ENCODE measurements around the genes POTEM, OR4L1, OR6S1, ANG and EDDM3B.

DNA sequence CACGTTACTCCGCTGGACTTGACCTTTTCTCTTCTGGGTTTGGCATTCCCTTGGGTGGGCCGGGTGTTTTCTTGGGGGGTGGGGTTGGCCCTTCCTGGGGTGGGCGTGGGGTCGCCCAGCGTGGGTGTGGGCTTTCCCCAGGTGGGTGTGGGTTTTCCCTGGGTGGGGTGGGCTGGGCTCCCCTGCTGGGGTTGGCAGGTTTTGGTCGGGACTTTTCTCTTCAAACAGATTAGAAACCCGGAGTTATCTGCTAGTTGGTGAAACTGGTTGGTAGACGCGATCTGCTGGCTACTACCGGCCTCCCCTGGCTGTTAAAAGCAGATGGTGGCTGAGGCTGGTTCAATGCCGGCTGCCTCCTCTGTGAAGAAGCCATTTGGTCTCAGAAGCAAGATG, at the start of gene POTEM:
Gene POTEM, plus strand, starts transcription at position 270 of the 393 bp plus-strand sequence.
- RRBS = no CpG with 5 or more reads among the region's 12 CpGs

DNA sequence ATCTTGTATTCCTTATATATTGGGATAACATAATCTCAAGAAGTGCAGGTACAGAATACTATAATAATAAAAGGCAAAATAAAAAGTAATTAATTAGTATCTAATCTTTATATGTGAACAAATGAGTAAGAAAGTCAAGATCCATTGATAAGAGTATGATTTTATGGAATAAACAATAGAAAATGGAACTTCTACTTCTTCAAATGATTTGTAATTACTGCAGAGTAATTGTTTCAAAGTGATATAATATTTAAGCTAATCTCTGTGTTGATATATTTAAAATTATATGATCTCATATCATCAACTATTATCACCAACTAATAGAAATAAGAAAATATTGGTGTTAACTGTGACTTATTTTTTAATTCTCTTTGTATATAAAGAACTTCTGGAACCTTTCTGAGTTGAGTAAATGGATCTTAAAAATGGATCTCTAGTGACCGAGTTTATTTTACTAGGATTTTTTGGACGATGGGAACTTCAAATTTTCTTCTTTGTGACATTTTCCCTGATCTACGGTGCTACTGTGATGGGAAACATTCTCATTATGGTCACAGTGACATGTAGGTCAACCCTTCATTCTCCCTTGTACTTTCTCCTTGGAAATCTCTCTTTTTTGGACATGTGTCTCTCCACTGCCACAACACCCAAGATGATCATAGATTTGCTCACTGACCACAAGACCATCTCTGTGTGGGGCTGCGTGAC, at the start of gene OR4L1:
Gene OR4L1, plus strand, starts transcription at position 413 of the 708 bp plus-strand sequence.
- RRBS = no CpG with 5 or more reads among the region's 4 CpGs

DNA sequence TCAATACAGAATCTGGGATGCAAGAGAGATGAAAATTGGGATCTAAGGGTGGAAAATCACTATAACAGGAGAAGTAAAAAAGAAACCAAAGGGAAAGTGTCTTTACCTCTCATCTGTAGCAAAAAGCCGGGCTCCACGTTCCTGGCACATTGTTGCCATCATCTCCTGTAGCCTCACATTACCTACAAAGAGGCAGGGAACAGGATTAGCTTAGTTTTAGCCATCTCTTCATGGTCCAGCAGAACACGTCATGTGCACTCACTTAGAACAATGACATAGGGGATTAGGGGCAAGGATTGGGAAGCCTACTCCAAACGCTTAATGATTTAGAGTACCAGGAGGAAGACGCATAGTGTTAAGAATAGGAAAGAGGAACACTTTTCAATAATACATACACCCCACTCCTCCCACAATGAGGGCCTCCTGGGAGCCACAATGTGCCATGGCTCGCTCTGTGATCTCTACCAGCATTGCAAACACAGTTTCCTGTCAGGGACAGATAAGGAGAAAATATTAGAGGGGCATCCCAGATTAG, 7.0 kb downstream of the OSGEP start:
- RRBS = no CpG with 5 or more reads among the region's 6 CpGs

DNA sequence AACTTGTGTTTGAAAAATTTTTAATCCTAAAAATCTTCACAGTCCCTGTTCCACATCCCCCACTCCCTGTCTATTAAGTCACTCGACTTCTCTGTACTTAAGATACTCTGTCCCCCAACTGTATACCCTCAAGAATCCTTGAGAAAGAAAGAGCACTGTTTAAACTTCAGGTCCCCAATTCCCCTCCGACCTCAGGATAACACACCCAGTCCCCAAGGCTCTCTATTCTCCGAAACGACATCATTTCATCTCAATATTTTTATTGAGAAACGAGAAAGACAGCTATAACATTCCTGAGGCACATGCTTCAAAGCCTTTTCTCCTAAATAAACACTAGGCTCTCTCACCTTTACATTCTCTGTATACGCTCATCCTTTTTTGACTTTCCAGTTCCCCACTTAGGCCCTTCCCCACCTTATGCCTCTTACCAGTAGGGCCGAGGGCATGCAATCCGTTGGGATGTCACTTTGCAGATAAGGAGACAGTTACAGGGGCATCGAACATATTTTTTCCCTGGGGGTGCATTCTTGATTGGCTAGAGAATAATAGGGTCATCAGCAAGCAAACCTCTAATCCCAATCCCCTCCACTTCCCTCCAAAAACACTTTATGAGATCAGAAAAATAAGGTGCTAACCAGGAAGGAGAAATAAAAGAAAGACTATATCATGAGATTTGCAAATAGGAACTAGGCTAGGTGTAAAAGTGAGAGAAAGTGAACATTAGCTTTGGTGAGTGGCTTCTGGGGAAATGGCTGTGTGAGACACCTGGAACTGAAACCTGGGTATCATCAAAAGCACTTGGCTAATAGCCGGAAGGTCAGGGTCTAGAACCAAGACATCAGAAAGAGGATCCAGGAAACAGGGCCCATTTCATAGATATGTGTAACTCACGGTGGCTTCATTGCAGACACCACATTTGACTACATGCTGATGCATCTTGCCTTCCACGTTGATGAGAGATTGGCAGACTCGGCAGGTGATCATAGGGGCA, 1.2 kb downstream of the PIP4P1 start:
- RRBS = no CpG with 5 or more reads among the region's 13 CpGs

DNA sequence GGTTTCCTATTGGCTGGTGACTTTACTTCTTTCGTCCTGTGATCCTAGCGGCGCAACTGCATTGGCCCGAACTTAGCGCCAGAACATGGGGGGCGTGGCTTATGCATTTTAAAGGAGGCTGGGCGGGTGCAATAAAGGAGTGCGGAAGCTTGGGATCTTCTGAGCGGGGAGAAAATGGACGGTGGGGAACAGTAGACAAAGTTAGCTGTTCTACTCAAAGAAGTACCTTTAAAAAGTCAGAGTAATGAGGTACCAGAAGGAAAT, 553 bp upstream of the PIP4P1 start:
- RRBS = no CpG with 5 or more reads among the region's 10 CpGs

DNA sequence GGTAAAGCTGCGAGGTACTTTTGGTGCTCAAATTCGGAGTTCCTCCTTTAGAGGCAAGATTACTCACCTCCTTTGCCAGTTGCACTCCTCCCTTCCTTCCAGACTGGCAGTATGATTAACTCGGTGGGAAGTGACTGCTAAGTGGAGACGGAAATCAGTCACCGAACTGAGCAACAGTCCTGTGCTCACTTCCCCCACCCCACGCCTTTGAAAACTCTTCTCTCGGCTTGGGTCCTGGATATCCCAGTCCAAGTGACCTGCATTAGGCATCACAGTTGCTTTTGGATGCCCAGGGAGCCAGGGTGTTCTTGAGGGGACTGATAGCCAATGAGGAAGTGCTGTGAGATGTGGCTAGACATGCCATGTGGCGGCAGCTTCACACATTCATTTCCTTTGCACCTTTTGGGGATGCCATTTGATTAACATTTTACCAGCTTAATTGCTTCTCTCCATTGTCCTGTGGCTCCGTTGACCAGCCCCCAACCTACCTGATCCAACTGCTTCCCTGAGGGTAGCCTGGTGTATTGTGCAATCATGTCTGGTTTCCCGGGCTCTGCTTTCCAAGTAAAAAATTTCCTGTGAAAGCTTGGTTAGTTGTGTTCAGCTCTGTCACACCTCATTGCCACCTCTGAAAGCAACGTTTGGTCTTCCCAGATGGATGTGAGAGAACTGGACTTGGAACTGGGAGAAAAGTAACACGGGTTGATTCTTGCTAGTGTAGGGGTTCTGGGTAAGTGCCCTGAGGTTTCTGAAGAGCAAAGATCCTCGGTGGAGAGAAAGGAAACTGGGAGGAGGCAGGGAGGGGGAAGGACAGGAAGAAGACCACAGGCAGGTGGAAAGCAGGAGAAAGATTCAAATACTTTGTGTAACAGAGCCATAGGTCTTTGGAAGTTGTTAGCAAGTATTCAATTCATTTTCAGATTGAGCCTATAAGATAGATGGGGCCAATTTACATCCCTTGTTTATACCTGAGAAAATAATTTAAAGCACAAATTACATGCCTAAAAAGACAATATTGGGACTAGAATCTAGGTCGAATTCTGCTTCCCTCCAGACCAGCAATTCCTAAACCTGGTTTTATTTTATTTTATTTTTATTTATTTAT, 1.1 kb downstream of the PNP start:
- RRBS = no CpG with 5 or more reads among the region's 14 CpGs

DNA sequence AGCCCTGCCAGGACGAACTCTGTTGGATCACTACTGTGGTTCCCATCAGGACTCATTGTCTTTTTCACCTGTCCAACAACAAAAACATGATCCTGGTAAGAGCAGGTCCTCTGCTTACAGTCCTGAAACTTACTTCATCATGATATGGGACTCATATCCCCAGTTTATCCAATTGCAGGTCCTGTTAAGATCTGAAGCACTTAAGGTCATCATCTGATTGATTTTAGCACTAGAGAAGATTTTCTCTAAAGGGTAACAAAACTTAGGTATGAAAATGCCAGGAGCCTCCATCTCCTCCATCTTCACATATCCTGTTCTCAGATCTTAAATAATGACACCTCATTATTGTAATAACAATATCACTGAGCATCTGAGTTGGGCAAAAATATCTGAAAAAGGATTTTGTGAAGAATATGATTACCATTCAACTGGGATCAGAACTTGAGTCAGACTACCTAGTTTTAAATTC, at the start of gene OR6S1:
Gene OR6S1, minus strand, starts transcription at position 56 of the 469 bp plus-strand sequence.
- RRBS = no CpG with 5 or more reads among the region's 1 CpG

DNA sequence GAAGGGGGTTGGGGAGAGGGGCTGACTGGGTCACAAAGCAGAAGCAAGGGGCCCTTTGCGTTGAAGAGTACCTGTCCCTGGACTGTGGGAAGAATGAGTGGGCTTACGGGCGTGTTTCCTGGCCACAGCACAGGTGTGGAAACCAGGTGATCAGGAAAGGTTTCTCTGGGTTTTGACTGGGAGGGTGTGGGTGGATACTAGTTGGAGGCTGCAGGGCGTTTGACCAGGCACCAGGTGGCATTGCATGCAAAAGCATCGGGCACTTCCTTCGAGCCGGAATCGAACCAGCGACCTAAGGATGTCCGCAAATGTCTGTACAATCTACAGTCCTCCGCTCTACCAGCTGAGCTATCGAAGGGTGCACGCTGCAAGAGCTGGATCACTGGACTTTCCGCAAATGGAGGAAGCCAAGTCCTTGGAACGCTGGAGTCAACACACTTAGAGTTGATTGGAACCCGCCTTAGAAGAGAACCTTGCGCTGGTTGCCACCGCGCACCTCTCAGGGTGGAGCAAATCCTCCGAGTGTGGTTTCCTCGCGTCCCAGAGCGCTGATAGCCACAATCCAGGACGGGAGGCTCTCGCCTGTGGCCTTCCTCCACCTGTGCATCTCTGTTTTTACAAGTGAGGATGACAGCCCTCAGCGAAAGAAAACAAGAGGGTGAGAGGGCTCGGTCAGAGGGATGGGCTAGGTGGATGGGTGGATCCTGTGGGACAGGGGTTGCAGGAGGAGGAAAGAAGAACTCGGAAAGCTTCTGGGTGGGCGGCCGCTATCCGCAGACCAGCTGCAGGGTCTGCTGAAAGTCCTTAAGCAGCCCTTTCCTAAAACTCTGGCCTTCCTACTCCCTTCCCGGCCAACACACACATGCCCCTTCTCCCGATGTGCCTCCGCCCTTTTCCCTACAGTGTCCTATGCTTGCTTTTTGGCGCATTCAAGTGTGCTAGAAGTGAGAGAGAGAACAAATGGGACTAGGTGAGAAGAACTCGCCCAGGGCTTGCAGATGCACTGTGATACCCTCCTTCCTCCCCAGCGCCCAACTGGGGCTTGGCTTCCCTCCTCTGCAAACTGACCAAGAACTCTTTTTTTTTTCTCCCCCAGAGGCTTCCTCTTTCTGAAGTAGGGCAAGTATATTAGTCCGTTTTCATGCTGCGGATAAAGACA, 21.1 kb upstream of the RNASE4 start:
- RRBS = no CpG with 5 or more reads among the region's 39 CpGs

DNA sequence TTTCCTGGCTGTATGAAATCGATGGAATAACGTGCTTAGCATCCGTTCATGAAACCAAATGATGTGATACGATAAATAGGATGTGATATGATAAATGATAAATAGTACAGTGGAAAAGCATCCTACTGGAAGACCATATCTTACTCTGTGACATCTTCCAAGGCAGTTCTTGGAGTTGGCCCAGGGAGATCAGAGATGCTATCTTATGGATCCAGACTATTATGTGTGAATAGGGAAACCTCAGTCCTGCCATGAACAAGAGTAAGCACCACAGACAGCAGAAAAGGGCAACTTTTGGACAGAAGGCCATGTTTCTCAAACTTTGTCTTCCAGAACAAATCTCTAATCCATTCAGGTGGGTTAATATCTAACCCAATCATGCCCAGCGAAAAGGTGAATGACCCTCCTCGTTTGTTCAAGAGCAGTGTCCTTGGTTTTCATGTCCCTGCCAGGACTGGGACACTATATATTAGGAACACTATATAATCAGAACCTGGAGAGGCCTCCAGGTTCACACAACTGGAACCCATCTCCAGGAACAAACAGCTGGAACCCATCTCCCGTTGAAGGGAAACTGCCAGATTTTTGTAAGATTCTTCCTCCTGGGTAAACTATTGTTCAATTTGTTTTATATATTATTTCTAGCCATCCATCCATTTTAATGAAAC, at the start of gene ANG:
Gene ANG, plus strand, starts transcription at position 496 of the 668 bp plus-strand sequence.
- RRBS = no CpG with 5 or more reads among the region's 7 CpGs

DNA sequence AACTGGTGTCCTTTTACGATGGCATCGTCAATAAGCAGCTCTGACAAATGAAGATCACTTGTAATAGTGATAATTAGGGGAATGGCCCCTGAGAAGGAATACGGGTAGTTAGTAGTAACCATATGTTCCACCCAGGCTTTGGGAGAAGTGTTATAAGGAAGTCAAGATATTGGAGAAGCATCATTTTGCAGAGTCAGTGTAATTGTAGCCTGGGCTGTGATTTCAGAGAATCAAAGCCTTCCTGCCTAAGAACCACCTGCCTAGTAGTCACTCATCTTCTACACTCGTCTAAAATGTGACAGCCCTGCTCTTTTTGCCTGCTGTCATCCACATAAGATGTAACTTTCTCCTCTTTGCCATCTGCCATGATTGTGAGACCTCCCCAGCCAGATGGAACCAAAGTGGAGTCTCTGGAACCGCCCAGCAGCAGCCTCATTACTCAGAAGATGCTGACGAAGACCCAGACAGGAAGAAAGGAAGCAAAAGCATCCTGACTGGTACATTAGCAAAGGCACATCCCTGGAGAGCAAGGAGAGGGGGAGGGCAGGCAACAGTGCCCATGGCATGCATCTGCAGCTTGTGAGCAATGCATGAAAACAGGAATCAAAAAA, 12.6 kb upstream of the EDDM3A start:
- RRBS = no CpG with 5 or more reads among the region's 6 CpGs

DNA sequence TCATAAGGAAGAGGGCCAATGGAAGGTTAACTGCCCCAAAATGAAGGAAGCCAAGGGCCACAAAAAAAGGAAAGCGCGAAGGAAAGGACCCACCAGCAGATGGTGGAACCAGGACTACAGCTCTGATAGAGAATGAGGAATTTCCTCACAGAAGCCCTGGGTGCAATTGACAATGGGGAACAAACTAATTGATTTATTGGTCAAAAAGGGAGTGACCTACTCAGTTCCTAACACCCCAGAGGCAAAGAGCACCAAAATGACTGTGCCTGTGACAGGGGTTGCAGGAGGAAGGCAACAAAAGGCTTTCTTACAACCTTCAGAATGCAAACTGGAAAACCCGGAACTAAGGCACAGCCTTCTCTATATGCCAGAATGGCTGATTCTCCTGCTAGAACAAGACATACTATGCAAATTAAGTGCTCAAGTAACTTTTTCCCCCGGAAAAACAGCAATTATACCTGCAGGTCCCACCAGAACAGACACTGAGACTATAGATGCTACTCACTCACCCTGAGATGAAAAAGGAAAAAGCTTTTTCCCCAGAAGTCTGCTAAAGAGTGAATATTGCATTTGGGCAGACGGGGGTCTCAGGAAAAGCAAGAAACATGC, 9.6 kb upstream of the EDDM3B start:
- RRBS = 49% methylated on average over 2 of the region's 5 CpGs

- RRBS = no CpG with 5 or more reads among the region's 1 CpG
These were observed at the start of gene EDDM3B for GRCh38 chr14:20768069-20768459. EDDM3B (plus strand) TSS chr14:20768404.

DNA sequence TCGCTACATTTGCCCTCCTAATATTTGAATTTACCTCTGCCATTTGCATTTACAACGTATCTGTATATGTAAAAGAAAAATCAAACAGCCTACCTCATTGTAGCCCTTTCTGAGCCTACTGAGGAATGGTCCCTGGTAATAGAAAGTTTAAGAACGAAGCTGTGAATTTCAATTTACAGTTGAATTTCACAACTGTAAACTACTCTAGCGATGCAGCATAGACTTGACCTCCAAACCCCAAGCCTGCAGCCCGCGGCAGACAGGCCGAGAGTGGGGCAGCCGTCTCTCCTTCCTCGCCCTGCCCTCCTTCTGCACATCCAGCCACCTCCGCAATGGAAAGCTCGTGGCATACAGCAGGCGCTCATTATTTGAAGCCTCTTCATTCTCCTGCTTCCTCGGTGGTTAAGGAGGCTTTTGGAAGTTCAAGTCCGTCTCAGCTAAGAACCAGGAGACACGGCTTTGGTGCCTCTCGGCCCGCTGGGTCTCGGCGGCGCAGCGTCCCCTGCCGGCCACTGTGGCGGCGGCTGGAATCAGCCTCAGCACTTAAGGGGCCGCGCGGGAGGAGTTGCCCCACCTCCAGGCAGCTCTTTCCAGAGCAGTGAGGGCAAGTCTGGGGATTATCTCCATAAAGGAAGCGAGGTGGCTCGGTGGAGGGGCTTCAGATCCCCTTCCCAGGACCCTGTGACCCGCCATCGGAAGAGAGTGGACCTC, 15.5 kb downstream of the RNASE2 start:
- RRBS = no CpG with 5 or more reads among the region's 31 CpGs

GRCh38 chr14:20998054-20998499, 1.0 kb upstream of the SLC39A2 start:
- RRBS = no CpG with 5 or more reads among the region's 4 CpGs

GRCh38 chr14:21026451-21026742, 1.5 kb upstream of the NDRG2 start:
- RRBS = no CpG with 5 or more reads among the region's 2 CpGs

GRCh38 chr14:21042957-21043371, 802 bp downstream of the RNASE7 start:
- RRBS = no CpG with 5 or more reads among the region's 9 CpGs

- RRBS = 51% methylated on average over 3 of the region's 12 CpGs
These were observed 1.7 kb upstream of the ARHGEF40 start for GRCh38 chr14:21068462-21068786.

GRCh38 chr14:21070986-21072044, 1.2 kb downstream of the ARHGEF40 start:
- RRBS = 3% methylated on average over 2 of the region's 45 CpGs

DNA sequence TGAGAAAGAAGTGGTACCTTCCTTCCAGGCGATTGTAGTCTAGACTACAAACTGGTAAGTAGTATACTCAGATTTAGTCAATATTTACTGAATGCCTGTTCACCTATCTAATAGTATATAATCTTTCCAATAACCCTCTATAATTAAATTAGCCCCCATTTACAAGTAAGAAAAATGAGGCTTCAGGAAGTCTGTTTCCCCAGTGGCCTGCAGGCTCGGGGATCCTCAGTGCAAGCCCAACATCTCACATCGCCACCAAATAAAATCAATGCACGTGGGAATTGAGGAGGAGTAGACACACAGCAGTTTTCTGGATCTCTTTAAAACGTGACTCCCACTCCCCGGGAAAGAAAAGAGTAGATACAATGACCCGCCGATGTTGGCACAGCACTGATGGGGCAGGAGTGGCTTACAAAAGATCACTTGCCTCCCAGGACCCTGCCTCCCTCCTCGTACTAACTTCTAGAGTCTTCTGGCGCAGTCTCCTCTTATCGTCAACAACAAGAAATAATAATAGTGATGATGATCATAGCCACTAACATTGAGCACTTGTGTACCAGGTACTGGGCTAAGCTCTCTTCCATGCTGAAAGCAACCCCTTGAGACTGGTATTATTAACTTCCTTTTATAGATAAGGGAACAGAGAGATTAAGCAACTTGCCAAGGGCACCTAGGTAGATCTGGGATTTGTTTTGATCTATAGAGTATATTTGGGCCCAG, 850 bp upstream of the ZNF219 start:
- RRBS = no CpG with 5 or more reads among the region's 11 CpGs

DNA sequence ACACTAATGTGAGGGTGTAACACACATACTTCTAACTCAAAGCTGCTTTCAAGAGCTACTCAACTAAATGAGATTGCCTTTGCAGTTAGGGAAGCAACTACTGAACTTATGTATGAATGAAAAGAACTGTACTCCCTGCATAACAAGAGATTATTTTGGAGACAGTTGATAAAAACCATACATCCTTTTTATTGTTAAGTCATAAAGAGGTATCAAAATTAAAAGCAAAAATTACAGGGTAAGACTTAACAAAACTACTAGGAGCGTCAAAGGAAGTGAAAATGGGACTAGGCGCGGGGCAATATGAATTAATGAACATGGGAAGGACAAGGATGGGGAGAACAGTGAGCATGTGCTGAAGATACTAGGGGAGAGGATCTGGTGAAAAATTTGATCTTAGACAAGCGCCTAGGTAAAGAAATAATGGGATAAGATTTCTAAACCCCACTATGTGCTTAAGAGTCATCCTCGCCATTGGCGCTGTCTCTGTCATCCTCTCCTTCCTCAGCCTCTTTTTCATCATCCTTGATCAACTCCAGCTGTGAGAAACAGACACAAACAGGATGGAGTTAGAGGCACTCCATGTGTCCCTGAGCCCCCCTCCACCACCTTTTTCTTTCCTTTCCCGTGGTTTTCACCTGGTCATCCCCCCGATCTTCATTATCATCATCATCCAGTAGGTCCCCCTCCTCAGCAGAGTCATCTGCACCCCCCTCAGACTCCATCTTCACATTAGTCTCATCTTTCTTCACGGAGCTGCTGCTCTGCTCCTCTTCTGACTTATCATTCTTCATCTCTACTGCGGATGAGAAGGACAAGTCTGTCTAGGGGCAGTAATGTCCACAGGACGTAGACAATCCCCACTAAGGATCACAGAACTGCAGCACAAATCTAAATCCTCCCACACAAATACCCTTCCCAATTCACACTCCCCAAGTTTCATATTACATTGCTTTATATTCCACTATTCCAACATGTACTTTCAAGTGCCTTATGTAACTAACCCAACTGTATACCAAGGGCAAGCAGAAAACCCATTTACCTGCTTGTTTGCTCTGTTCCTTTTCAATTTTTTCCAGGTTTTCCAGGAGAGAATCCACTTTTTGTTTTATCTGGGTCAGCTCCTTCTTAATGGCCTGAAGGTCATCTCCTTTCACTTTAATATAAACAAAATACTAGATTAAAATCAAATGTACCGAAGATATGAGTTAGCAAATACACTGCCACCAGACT, 55.3 kb upstream of the OR5AU1 start:
- RRBS = no CpG with 5 or more reads among the region's 12 CpGs